Mammary microvascular endothelial cell (primary cell): ENCODE data around the genes CST9 and VSX1.

- RAMPAGE, long total RNA = no peak
These were observed 42.3 kb upstream of the CD93 start for GRCh38 chr20:23128386-23128869.

GRCh38 chr20:23158990-23160195 is 73.3 kb upstream of the CD93 start:
- RAMPAGE, long total RNA = no peak

- RAMPAGE, long total RNA = no peak
These were observed 35.5 kb upstream of the NXT1 start for GRCh38 chr20:23315190-23315389.

DNA sequence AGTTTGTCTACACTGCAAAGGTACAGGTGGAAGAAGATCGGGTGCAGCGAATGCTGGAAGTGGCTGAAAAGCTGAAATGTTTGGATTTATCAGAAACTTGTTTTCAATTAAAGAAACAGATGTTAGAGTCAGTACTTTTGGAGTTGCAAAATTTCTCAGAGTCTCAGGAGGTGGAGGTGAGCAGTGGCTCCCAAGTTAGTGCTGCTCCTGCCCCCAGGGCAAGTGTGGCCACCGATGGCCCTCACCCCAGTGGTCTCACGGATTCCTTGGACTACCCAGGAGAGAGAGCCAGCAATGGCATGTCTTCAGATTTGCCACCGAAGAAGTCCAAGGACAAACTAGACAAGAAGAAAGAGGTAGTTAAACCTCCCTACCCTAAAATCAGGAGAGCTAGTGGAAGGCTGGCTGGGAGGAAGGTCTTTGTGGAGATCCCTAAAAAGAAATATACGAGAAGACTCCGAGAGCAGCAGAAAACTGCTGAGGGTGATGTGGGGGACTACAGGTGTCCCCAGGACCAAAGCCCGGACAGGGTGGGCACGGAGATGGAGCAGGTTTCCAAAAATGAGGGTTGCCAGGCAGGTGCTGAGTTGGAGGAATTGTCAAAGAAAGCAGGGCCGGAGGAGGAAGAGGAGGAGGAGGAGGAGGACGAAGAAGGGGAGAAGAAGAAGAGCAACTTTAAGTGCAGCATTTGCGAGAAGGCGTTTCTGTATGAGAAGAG is 2.8 kb downstream of the GZF1 start:
- RAMPAGE, long total RNA = no peak

DNA sequence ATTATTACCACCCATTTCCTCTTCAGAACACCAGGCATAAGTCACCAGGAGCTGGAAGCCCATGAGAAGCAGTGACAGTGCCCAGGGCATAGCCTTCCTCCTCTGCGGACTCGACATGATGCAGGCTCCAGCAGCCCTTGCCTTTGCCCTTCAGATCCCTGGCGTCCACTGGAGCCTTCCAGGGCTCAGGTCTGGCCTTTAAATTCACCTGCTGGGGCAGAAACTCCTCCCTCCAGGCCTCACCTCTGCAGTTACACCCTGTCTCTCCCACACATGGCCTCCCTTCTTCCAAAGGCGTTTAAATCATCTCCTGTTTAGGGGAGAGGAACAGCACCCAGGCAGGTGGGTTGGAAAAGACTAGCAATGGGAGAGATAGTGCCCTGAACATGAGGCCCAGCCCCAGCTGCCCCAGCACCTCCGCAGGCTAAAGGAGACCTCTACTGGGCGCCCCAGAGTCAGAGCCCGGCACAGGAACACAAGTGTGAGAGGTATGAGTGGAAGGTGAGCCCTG is at the start of gene CST9:
Gene CST9, minus strand, starts transcription at position 170 of the 511 bp plus-strand sequence.
- RAMPAGE, long total RNA = no peak

- RAMPAGE, long total RNA = no peak
These were observed 11.5 kb downstream of the CST3 start for GRCh38 chr20:23626302-23626639.

- RAMPAGE, long total RNA = no peak
These were observed 8.9 kb downstream of the CST3 start for GRCh38 chr20:23628426-23629686.

DNA sequence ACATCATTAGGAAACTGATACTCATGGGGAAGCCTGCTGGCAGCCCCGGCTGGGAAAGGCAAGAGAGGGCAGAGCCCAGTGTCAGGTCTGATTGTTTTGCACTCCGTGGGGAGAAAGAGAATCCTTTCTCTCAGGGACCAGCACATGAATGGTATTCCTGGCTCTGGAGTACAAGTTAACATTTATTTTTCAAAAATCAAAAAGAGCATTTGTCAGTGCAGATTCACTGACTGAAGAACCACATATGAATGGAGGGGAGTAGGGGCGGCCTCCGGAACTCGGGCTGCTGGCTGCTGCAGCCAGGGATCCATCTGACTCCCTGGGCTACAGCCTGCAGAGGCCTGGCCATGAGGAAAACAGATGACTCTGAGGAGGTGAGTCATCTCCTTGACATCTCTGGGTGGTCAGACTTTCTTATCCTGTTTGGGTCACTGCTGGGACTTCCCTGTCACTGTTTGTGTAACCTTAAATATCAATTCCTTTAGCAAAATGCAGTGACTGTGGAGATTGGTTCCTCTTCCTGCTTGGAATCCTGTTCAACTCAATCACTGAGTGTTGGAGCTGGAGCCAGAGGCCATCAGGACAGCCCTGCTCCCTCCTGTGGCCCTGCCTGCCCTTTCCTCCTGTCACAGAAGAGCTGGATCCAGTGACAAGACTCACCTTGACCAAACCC is 4.3 kb upstream of the CST1 start:
- RAMPAGE, long total RNA = no peak

- RAMPAGE, long total RNA = no peak
These were observed 6.0 kb upstream of the CST1 start for GRCh38 chr20:23756769-23757149.

DNA sequence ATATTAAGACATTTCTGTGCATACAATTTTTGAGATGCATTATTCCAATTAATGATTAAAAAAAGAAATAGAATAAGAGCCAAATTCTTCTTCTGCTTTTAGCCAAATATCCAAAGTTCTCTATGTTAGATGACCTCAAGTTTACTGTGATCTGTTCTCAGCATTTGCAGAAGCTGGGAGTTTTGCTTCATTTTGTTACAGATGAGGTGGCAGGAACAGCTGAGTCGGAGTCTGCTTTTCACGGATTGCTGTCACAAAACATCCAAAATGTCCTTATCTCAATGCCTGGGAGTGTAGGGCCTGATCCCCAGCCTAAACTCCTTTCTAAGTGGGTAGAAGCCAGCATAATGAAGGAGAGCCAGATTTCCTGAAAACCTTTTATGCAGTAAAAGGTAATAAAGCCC is 114.8 kb upstream of the GGTLC1 start:
- RAMPAGE, long total RNA = no peak

DNA sequence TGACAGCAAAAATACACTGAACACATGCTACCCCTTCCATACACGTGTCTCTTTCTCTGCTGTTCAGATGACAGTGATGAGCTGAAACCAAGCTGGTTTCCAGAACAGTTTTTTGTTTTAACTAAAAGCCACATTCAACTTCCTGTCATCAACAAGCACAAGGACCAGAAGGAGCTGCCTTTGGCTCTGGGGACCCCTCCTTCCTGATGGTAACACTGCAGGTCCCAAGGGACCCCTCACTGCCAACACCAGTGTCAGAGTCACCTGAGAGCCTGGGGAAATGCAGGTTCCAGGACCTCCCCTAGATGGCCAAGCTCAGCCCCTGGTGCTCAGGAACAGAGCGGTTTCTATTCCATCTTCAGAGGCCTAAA is 6.0 kb downstream of the CST7 start:
- RAMPAGE, long total RNA = no peak

GRCh38 chr20:24991814-24992547 is 570 bp downstream of the APMAP start:
- RAMPAGE, long total RNA = no peak

GRCh38 chr20:25030578-25030937 is 27.4 kb downstream of the ACSS1 start:
- RAMPAGE, long total RNA = no peak

DNA sequence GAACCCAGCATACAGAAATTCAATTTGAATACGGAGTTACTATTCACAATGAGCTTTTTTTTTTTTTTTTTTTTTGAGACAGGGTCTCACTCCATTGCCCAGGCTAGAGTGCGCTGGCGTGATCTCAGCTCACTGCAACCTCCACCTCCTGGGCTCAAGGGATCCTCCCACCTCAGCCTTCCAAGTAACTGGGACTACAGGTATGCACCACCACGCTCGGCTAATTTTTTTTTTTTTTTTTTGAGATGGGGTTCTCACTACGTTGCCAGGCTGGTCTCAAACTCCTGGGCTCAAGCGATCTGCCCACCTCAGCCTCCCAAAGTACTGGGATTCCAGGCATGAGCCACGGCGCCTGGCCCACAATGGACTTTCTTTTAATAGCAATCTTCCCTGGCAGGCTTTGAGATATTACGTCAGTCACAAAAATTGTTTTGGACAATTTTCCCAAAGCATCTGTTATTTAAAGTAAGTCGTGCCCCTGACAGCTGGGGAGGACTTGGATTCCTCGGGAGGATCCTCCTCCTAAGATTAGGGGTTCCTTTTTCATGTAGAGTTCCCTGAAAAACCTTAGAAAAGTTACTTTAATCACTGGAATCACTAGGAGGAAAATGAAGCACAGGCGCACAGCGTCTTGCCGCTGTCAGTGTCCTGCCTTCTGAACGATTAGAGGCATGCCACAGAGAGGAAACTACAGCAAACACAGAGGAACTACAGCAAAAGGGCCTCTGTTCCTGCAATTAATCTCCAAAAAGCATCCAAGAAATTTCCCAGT is 4.7 kb downstream of the ACSS1 start:
- RAMPAGE, long total RNA = no peak

- RAMPAGE, long total RNA = no peak
These were observed at the start of gene VSX1 for GRCh38 chr20:25082055-25082301. Gene VSX1, minus strand, starts transcription at chr20:25082141.

DNA sequence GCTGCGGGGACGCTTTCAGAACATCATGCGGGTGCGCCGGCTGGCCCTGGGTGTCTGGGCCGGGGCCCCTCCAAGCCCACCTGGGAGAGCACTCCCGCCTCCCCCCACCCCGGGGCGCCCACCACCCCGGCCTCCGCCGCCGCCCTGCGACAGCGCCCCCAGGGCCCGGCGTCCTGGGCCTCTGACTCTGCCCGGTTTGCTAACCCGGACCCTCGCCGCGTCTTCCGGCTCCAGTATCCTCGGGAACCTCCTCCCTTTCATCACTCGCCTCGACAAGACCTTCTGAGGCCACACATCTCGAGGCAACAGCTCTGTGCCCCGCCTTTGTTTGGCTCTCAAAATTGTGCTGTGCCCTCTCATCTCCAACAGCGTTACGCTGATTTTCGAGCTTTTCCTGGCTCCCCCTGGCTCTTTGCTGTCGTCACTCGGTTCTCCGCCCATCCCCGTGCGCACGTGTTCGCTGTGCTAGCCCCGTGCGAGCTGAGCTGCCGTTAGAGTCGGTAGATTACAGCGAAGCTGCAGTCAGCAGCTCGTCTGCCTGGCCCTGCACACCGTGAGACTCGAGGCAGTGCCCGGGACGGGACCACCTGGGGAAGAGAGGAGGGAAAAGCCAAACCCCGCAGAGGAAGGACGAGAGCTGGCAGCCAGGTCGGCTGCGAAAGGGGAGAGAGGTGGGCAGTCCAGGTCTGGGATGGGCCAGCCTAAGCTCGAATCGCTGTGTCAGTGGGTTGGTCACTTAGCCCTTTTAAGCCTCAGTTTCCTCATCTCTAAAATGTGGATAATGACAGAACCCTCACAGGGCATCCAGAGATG is 46.9 kb upstream of the ENTPD6 start:
- RAMPAGE, long total RNA = no peak

- RAMPAGE, long total RNA = no peak
These were observed 1.4 kb downstream of the GINS1 start for GRCh38 chr20:25408737-25409388.

DNA sequence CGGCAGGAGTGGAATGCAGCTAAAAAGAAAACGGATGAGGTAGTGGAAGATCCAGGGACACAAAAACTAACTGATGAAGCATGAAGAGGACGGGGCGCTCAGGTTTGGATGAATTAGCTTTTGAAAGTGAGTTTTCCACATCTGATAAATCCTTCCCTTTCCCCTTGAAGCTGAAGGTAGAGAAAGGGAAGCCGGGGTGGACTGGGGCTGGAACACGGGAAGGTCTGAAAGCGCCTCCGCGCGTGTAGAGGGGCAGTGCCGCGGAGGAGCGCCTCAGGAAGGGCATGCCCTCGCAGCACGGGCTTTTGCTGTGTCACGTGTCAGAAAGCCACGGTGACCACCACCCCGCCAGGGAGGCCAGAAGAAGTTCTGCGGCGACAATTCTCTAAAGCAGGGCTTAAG is 848 bp downstream of the NANP start:
- RAMPAGE, long total RNA = no peak

GRCh38 chr20:25853281-25854596 is 157.1 kb upstream of the ZNF337 start:
- RAMPAGE, long total RNA = no peak

- RAMPAGE, long total RNA = no peak
These were observed 163.0 kb upstream of the ZNF337 start for GRCh38 chr20:25859537-25860229.